Hair follicular keratinocyte (primary cell): ENCODE measurements around a stretch of chr4.

DNA sequence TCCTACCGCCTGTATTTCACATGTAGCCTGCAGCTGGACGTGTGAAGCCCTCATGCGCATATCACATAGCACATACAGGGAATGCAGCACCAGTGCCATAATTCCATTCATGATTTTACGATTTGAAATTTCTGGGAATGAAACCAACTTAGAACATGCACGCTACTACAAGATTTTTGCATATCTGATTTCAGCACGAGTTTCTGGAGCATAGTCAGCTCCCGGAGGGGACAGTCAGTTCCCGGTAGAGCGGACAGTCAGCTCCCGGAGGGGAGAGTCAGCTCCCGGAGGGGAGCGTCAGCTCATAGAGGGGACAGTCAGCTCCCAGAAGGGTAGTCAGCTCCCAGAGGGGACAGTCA is 41.8 kb downstream of the FGFRL1 start:
- RAMPAGE, long total RNA: no peak

- RAMPAGE, long total RNA: no peak
These were observed 29.7 kb upstream of the SPON2 start for GRCh38 chr4:1201866-1202694.

DNA sequence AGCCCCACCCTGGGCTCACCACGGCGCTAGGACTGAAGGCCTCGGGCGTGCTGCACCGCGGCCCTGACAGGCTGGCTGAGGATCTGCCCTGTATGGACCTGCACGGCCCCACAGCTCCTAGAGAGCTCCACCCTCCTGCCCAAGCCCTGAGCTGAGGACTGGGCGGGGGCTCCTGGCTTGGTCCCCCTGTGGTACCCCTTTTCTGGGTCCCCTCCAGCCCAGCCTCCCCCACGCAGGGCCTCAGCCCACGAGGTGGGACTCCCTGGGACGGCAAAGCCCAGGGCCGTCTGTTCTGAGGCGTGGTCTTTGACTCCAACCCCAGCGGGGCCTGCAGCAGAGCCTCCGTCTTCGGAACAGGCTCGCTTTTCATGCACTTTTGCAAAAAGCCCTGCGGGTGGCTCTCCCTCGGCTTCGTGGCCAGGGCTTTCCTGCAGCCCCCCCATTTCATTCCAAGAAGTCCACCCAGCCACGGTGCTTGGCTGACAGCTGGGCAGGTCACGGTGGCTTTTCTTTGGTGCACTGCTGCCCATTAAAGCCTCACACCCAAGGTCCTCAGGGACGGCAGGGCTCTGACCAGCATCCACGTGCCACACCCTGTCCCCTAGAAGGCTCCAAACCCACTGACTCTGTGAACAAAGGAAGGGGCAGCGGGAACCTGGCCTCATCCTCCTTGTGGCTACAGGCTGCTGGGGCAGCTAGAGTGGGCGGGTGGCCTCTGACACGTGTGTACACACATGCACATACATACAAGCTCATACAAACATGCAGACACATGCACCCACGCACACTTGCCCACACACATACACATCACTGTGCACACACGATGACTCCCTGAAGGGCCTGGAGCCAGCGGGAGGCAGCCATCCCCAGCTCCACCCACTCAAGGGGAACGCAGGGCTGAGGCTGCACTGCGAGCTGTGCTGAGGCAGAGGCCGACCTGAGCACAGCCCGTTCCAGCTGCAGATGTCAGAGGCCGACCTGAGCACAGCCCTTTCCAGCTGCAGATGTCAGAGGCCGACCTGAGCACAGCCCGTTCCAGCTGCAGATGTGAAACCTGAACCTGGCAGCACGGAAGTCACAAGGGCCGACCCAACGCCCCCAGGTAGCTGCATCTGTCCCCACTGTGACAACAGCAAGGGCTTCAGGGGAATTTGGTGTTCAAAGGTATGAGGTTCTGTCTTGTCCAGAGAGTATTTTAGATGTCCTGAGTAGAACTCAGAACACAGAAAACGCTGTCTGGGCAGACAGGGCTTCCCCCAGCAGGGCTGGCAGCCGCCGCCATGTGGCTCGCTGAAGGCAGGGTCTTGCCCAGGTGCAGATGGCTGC is 33.9 kb downstream of the CTBP1 start:
- RAMPAGE, long total RNA: no peak

DNA sequence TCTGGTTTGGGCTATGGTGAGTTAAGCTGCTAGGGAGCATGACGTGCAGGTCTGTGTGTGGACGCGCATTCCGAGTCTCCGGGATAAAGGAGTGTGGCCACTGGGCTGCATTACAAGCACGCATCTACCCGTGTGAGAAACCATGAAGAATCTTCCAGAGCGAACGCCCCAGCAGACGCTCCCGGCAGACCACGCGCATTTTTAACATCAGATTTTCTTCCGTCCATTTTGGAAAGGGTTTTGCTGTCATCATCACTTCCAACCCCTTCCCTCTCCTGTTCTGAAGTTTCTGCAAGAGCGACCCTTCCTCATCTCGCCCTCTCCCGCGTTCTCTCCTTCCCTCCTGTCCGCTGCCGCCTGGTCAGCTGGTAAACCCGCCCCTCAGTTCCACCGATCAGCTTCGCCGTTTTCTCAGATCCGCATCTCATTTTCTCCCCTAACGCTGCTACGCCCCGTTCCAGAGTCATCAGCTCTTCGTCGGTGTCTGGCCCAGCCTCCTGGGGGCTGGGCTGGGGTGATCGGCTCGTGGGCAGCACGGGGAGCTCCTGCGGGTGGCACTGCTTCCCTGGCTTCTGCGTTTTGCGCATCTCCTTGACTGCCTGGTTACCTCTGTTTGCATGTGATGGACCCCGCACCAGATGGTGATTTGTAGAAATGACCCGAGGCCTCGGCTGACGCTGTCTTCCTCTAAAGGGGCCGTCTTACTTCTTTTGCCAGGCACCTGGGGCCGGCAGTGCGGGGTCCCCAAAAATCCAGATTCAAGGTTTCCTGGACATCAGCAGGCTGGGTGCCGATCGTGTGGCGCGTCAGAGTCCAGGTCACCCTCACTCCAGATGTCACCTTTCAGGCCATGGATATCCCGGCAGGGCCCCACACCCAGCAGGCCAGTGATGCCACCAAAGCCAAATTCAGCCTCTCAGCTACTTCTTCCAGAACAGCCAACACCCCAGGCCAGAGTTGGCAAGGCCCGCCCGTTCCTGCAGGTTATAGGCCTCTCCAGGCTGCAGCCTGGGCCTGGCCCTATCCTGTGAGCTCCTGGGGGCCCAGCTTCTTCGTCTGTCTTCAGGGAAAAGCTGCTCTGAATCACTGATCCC is 13.4 kb downstream of the CTBP1 start:
- RAMPAGE, long total RNA: no peak

GRCh38 chr4:1245001-1245733 is 3.8 kb downstream of the CTBP1 start:
- RAMPAGE, long total RNA: no peak

DNA sequence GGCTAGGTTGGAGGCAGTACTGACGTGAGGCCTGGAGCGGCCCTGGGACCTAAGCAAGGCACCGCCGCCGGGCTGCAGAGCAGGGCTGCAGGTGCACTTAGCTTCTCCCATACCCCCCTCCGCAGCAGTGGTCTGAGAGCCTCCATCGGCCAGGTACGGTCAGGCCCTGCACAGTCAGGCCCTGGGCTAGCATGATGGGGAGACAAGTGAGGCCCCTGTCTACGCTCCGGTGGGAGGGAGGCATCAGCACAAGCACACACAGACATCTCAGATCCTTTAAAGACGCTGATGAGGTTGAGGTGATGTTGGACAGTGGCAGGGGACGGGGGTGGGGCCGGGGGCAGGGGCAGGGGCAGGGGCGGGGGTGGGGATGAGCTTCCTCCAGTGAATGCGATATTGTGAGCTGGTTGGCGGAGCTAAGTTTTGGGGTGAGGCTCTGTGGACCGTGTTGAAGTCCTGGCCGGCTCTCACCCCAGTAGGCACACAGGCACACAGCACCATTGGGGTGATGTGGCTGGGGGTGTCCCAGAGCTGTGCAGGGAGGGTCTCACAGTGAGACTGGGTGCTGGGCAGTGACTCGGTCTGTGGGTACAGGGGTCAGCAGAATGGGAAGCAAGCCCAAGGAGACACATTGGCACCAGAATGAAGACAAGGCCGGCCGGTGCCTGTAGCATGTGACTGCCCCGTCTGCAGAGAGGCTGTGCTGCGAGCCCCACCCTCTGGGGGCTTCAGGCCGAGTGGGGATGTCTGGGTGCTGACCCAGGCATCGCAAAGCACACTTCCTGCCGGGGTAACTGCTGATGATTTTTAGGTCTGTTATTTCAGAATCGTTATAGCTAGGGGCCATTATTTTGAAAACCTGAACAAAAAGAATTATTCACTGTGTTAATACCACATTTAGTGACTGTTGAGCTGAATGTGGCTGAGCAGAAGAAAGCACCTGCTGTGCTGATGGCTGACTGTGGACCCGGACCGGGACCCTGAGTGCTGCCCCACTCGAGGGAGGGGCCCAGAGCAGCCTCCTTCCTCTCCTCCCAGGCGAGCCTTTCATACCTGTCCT is 5.1 kb downstream of the MAEA start:
- RAMPAGE, long total RNA: no peak

GRCh38 chr4:1300814-1301619 is 11.3 kb downstream of the MAEA start:
- RAMPAGE, long total RNA: no peak

- RAMPAGE, long total RNA: no peak
These were observed 9.6 kb upstream of the UVSSA start for GRCh38 chr4:1337205-1338051.

GRCh38 chr4:1339238-1340186 is 7.5 kb upstream of the UVSSA start:
- RAMPAGE, long total RNA: no peak

DNA sequence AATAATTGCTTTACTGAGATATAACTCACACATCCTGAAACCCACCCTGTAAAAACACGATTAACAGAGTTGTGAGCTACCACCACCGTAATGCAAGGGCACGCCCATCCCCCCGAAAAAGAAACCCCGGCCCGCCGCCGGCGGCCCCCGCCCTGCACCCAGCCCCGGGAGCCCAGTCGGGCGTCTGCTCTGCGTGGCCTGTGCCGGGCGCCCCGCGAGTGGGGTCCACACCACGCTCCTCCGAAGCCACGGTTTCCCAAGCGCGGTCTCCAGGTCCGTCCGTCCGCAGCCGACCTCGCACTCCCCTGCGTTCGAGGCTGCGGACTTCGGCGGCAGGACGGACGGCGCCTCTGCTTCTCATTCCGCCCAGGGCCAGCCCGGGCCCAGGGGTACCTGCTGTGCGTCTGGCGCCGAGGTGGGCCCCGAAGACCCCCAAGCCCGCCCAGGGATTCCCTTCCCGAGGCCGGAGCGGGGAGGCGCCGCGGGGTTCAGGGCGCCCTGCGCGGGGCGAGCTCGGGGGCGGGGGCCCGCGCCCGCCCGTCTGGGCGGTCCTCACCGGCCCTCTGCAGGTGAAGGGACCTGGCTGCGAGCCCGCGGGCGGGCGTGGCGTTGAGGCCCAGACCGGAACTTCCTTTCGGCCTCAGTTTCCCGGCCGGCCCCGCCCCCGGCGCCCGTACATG is 713 bp upstream of the UVSSA start:
- RAMPAGE, long total RNA: no peak

DNA sequence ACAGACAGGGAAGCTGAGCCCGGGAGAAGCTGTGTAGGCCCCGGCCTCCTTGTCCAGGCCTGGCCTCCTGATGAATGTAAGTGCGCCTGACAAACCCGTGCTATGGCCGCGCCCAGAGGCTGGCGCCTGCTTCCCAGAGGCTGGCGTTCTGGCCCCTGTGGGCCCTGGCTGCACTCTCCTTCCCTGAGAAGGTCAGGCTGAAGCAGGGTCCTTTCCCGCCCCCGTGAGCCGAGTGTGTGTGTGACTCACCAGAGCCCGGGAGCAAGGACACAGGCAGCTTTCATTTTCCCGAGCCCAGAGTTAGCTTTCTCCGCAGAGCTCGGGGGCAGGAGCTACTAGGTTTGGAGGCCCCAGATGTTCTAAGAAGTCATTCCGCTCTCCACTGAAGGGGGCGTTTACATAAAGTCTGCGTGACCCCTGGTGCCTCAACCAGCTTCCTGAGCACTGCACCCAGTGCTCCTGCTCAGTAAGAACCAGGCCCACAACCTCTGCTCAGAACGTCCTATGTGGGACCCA is 13.5 kb downstream of the UVSSA start:
- RAMPAGE, long total RNA: no peak

DNA sequence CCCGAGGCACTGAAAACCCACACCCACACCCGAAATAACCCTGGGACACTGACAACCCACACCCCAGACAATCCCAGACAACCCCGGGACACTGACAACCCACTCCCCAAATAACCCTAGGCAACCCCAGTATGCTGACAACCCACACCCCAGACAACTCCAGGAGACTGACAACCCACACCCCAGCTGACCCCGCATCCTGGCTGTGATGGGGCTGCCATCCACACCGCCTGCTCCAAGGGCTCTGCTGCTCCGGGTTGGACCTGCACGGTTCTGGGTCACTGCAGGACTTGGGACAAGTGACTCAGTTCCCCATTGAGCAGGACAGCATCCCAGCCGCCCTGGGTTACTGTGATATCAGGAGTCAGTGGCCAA is 136.4 kb downstream of the FAM53A start:
- RAMPAGE, long total RNA: no peak

- RAMPAGE, long total RNA: no peak
These were observed 18.3 kb downstream of the TACC3 start for GRCh38 chr4:1739495-1740073.

DNA sequence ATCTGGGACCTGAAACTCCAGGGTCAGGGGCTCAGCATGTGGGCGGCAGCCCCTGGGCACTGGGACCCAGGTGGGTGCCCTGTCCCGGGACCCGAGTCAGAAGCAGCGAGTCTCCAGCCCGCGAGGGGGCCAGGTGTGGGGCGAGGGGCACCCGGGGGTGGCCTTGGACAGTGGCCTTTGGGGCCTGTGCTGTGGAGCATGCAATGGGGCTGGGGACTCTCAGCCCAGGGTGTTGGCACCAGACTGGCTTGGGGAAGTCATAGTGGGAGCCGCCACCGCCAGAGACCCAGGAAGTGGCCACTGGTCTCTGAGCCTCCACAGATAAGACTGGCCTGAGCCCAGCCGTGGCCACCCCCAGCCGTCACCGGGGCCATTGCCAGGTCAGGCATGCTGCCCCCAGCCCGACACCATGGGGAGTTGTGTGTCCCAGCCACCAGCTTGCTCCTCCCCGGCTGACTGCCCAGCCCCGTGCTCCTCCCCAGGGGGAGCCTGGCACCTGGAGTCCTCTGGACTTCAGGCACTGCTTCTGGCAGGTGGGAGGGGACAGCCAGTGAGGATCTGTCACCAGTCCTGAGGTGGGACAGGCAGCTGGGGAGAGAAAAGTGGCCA is 32.4 kb downstream of the TACC3 start:
- RAMPAGE, long total RNA: no peak

DNA sequence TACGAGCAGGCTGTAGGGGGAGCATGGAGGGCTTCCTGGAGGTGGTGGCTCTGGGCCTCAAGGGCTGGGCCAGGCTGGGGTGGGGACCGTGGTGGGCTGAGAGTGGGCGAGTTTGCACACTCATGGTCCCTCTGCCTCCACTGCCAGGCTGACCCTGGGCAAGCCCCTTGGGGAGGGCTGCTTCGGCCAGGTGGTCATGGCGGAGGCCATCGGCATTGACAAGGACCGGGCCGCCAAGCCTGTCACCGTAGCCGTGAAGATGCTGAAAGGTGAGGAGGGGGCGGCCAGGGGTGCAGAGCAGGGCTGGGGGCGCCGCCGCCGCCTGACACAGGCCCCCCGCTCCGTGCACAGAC is 12.1 kb downstream of the FGFR3 start:
- RAMPAGE, long total RNA: no peak

DNA sequence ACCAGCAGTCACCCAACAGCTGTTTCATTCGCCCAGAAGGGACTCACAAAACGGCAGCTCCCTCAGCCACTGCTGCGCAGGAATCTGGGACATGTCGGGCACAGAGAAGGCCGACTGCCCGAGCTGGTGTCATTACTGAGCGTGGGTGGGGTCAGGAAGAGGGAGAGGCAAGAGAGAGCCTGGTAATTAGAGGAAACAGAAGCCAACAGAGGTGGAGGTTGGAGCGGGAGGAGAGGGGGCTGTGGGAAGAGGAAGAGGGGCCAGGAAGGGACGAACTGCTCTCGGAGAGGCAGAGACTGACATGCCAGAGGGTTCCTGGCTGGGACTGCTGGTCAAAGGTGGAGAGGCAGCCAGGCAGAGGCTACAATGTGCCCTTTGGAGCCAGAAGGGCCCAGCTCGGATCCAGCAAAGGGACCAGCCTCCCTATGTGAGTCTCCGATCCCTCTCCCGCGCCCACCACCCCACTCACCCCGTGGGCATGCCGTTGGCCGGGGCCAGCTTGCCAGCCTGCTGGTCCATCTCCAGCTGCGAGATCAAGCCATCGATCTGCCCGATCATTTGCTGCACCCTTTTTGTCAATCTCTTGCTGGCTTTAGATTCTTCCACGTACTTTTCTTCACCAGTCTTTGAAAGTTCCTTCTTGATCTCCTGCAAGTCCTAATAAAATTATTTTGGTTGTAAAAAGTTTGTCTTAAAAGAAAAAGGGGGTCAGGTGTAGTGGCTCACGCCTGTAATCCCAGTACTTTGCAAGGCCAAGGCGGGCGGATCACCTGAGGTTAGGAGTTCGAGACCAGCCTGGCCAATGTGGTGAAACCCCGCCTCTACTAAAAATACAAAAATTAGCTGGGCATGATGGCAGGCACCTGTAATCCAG is 23.4 kb downstream of the FGFR3 start:
- RAMPAGE, long total RNA: no peak

DNA sequence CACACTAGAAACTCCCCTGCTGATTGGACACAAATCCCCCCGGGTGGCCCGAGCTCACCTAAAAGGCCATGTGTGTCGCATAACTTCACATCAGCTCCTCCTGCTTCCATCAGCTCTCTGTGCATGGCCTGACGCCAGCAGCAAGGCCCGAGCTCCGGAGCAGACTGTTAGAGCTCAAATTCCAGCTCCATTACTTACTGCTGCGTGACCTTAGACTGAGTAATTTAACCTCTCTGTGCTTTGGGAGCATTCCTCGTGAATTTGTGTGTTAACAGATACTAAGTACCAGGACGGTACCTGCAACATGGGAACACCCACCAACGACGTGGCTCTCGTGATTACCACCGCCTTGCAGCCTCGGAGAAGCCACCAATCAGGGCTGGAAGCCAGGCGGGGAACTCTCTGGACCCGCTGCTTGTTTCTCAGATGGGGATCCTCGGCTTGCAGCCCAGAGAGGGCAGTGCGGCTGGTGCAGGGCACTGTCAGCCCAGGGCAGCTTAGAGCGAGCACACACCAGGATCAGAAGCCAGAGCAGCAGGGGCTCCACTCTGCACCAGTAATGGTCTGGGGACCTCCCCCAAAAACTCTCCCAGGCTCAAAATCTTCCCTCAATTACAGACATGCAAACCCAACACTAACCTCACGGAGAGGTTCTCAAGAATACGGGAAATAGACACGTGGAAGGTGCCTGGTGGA is 12.9 kb downstream of the LETM1 start:
- RAMPAGE, long total RNA: no peak

- RAMPAGE, long total RNA: no peak
These were observed 3.1 kb downstream of the LETM1 start for GRCh38 chr4:1852679-1853474.

GRCh38 chr4:1880287-1881136 is 9.3 kb downstream of the NSD2 start:
- RAMPAGE, long total RNA: no peak

DNA sequence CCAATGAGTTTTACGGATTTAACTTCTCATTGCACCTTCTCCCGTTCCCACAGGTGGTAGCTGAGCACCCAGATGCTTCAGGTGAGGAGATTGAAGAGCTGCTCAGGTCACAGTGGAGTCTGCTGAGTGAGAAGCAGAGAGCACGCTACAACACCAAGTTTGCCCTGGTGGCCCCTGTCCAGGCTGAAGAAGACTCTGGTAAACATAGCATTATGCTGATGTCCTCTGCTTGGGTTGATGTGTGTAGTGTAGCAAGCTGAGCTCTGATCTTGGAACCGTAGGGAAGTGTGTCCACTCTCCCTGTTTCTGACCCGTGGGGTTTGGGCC is 59.3 kb downstream of the NSD2 start:
- RAMPAGE, long total RNA: no peak